Cardiac septum (tissue), 1 donor: Measurements from ENCODE around the genes PPP1CB and EHD3.

DNA sequence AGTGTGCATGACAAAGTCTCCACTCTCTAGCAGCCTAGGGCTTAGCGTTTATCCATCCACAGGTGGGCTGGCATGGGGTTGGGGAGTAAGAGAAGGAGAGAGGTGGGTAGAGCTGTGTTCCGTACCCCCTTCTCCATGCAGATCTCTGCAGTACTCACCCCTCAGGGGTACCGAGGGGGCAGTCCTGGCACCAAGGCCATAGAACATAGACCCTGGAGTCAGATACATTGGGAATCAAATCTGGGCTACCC is 18.5 kb downstream of the FOSL2 start:
- PRO-cap = no peak

DNA sequence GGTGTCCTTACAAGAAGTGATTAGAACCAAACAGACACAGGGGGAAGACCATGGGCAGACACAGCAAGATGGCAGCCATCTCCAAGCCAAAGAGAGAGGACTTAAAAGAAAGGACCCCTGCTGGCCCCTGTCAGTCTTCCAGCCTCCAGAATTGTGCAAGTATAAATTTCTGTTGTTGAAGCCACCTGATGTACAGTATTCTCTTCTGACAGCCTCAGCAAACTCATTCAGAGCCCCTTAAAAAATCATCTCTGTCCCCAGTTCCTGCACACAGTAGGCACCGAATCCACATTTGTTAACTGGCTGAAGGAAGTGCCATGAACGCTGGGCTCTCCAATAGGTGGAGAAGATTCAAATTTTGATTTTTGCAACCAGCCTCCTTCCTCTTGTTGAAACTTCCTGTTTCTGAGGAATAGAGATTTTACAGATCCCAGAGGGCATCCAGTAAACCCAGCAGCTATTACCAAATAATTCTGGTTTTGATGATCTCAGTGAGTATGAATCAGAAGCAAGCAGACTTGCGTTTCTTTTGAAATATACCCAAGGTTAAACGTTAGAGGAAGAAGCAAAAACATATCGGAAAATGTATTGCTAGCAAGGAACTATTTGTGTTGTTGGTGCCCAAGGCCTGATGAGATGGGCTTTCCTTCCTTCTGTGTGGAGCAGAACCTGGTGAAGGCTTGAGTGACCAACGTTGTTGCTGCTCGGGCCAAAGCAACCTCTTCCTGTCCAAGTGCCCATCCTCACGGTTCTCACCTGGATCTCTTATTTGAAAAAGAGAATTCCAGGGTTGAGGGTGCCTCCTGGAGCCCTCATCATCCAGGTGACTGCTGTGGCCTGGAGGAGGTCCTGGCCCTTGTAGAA is 47.7 kb upstream of the PLB1 start:
- PRO-cap = no peak

DNA sequence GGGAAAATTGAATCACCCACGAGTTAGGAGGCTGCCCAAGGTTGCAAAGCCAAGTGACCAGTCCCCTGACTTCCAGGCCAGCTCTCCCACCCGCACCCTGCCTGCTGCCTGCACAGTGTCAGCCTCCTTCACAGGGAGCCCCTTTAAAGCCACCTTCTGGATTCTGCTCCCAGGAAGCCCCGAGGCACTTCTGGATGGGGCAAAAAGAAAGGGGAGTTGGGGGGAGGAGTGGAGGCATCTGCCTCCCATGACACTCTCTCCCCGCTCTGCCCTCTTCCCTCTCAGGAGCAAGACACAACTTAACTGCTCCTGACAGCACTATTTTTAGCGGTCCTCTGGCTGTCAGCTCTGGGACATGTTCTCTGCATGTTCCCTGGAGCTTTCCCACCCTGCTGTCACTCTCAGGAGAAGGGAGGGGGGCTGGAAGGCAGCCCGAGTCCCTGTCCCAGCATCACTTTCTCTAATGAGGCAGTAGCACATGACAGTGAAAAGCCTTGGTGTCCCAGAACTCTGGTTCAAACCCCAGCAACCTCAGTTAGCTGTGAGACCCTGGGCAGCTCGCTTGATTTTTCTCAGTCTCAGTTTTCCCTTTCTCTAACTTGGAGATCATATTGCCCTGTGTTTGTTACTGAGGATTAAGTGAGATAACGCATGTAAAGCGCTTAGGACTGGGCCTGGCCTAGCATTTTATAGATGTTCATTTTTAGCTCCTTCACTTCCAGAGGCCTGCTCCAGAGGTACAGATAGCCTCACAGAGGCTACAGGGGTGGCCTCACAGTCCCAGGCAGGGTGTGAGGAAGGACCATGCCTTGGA is 32.4 kb downstream of the PLB1 start:
- PRO-cap = unidirectional peak, minus-strand start at position 268 of the sequence

DNA sequence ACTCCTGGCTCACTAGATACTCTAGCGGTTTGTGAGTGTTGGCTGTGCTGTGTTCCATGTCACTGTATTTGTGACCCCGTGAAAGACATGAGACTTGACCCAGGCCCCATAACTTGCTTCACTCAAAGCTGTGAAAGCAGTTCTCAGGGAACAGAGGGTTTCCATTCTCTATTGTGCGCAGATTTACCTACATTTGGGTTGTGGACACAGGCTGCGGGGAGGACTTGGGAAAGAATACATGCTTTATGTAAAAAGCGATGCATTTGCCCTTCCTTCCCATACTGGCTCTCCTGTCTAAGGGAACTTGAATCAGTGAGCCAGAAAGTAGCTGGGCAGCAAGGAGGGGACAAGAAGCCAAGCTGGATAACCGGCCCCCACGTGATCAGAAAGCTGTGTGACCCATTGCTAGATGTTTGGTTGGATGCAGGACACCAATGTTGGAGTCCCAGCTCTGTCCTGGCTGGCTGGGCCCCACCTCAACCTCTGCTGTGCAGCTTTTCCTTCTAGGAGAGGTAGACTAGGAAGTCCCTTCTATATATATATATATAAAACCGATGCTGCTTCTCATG is 52.3 kb downstream of the PLB1 start:
- PRO-cap = no peak

GRCh38 chr2:28600218-28600812 is 104.5 kb downstream of the PLB1 start:
- PRO-cap = no peak

- PRO-cap = no peak
Measured at GRCh38 chr2:28606881-28607445, 111.1 kb downstream of the PLB1 start.

DNA sequence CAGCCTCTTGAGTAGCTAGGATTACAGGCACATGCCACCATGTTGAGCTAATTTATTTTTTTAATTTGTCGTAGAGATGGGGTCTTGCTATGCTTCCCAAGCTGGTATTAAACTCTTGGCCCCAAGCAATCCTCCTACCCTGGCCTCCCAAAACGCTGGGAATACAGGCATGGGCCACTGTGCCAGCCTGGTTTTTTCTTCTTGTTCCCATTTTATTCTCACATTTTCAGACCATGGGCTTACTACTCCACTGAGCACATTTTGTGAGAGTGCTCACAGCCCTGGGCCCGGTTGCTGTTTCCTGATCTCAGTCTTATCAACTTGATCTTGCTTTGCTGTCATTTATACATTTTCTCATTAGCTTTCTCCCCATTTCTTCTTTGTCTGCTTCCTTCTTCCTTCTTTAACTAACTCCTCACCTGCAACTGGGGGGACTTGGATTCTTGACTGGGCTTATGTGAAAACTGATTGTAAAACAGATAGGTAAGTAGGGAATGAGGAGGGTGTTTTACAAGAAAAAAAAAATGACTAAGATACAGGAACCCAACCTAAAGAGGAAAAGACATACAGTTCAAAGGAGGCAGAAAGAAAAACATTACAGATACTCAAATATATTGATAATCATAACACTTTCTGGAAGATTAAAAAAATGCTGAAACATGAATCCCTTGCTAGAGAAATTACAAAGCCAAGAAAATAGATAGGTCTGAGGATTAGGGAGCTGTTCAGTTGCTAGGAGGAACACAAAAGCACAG is 117.4 kb downstream of the PLB1 start:
- PRO-cap = no peak

DNA sequence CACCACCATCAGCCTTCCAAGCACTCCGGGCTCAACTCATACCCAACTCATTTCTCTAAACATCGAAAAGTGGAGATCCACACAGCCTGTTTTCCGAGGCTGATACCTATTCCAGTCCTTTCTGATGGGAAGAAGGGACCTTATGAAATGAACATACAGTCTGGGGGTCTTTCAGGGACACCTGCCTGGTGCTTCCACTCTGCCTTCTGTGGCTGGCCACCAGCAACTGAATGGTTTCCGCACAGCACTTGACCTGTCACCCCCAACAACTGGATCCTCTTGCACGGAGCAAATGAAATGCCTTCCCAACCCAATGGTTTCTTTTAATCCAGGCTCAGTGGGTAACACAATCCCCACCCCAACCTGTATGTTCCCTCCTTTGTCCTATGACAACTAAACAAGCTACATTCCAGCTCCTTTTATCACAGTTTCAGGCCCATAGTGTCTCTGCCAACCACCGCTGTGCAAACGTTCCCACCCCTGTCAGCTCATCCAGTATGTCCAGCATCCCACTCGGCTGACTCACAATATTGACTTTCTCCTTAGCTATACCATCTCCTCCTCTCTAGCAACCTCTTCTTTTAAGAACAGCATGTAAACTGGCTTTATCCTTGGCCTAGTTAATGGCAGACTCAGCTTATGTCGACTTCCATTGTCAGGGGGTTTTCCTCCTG is 118.0 kb upstream of the PPP1CB start:
- PRO-cap = no peak

DNA sequence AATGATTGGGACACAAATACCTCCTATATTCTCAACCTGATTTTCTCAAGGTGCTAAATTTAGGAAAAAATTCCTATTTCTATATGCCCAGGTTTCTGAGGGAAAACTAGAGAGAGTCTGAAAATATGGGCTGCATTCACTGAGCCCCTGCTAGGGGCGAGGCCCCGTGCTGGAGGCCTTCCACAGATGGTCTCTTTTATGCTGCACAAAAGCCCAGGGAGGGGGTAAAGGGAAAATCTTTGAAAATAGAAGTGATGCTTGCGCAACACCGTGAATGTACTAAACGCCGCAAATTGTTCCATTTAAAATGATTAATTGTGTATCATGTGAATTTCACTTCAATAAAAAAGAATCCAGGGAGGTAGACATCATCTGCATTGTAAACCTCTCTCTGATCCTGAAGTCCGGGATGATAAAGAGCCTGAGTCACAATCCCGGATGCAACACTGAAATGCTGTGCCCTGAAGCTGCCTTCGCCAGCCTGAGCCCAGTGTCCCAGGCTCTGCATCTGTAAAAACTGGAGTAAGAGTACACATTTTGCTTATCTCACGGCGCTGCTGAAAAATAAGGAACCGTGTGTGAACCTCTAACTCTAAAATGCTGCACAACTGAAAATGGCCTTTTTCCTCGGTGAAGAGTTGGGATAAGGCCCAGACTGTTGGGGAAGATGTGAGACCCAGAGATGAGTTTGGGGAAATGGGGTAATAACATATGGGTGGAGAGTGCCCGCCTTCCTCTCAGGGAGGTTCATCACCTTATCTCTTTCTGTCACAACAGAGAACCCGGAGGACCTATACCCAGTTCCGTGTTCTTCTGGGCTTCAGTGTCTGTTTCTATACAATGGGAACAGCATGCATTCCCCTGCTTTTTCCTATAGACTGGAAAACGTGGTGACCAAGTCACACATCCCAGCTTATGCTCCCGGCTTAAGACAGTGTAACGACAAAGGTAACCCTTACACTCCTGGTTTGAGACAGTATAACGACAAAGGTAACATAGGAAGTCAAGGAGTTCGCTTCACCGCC is 107.5 kb upstream of the PPP1CB start:
- PRO-cap = no peak

GRCh38 chr2:28663541-28663753 is 88.2 kb upstream of the PPP1CB start:
- PRO-cap = no peak

- PRO-cap = bidirectional peak, plus-strand start at chr2:28751918, minus-strand start at chr2:28751537
Measured at GRCh38 chr2:28751373-28752198, at the start of gene PPP1CB. Gene PPP1CB, plus strand, starts transcription at chr2:28751830.

DNA sequence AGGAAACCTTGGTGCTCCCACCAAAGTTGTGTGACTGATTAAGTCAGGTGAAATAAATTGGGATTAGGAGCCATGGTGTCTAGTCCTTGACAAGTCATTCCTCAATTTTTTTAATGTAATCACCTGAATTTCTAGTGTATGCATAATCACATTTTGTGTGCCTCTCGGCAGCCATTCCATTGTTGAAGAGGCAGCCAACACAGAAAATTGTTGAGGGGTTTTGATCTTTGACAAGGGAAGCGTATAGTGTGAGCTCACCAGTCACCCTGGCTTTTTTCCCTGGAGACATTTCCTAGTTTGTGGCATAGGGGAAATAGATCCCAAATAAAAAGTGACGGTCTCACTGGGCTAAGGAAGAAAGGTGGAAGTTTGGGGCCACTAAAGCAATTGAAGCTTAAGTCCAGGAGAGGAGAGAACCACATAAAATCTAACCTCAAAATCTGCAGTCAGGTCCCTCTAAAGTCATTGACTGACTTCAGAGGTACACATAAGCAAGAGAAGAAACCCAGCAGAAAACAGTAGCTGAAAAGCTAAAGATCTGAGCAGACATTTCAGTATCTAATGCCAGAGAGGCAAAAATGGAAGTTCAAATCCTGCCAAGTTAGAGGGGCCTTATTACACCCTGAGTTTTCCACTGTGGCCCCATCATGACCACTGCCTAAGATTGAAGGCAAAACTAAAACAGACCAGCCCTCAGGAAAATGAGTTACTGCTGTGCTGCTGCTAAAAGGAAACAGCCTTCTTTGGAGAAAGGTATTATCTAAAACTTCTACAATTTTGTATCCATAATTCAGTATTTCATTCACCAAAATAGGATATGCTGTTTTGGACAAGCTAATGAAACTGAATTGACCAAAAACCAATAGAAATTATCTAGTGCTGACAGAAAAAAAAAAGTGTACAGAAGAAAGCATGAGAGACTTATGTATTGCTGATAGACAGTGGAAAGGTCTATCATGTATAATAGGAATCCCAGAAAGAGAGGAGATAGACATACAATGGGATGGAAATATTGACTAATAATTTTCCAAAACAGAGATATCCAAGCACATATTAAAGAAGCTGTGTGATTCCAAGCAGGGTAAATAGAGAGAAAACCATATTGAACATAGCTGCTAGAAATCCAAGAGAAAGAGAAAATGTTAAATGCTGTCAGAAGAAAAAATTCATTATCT is 16.7 kb downstream of the PPP1CB start:
- PRO-cap = no peak

DNA sequence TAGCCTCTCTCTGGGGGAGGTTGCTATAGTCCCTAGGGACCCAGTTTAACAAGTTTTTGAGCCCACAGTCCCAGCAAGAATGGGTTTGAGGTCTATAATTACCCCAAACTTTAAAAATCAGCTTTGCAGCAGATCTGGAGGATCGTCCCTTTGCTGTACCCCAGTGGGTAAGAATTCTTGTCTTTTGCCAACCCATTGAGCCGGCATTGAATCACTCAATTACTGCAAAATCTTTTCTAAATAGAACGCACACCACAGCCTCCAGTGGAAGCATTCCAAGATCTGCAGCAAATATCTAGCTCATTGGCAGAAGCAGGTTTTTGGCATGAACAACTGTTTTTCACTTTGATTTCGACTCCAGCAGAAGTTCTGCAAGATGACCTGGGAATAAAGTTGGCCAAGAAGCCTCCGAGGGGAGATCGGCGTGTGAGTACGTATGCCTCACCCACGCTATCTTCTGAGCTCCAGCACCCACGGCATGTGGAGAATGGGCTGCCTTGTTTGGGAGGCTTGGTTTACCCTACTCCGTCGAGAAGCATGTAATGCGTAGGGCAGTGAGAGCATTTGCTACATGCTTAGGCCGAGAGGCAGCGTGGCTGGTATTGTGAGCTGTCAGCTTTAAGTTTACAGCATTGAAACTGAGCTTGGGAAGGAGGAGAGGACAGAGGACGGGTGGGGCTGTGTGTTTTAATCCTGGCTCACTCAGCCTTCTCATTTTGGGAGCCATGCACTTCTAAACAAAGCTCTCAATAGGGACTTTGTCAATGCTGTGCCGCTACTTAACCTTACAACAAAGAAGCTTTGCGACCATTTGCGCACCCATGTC is 10.6 kb downstream of the PCARE start:
- PRO-cap = no peak

- PRO-cap = no peak
Measured at GRCh38 chr2:29064745-29065474, 9.4 kb downstream of the PCARE start.

GRCh38 chr2:29076037-29076886 is 1.9 kb upstream of the PCARE start:
- PRO-cap = no peak

- PRO-cap = no peak
Measured at GRCh38 chr2:29315137-29315321, 199.8 kb downstream of the CLIP4 start.

- PRO-cap = no peak
Measured at GRCh38 chr2:30252940-30253449, 21.7 kb downstream of the LBH start.

DNA sequence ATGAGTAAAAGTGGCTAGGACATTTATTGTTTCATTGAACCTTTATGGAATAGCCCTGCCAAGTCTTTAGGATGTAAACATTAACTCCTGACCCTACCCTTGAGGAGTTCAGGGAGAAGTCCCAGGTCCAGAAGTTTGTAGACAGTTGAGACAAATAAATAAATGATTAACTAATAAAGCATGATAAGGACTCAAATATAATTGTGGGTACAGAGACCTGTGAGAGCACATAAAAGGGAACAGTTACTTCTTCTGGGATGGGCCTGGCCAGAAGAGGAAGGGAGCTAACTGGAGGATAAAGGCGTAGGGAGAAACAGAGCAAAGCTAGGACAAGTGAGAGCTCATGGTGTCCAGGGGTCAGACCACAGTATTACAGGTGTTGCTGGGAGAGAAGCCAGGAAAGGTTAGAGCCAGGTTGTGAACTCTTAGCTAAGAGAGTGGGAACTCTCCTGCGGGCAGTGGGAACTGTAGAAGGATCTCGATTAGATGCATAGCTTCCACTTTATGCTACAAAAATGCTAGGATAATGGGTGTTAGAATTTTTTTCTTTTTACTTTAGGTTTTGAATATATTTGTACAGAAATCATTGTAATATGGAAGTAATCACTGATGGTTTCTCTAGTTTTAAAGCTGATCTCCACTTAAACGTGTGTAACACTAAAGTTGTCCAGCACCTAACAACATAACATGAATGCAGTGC is 3.1 kb downstream of the LCLAT1 start:
- PRO-cap = no peak

- PRO-cap = no peak
Measured at GRCh38 chr2:30904125-30904876, 97.1 kb upstream of the CAPN13 start.

DNA sequence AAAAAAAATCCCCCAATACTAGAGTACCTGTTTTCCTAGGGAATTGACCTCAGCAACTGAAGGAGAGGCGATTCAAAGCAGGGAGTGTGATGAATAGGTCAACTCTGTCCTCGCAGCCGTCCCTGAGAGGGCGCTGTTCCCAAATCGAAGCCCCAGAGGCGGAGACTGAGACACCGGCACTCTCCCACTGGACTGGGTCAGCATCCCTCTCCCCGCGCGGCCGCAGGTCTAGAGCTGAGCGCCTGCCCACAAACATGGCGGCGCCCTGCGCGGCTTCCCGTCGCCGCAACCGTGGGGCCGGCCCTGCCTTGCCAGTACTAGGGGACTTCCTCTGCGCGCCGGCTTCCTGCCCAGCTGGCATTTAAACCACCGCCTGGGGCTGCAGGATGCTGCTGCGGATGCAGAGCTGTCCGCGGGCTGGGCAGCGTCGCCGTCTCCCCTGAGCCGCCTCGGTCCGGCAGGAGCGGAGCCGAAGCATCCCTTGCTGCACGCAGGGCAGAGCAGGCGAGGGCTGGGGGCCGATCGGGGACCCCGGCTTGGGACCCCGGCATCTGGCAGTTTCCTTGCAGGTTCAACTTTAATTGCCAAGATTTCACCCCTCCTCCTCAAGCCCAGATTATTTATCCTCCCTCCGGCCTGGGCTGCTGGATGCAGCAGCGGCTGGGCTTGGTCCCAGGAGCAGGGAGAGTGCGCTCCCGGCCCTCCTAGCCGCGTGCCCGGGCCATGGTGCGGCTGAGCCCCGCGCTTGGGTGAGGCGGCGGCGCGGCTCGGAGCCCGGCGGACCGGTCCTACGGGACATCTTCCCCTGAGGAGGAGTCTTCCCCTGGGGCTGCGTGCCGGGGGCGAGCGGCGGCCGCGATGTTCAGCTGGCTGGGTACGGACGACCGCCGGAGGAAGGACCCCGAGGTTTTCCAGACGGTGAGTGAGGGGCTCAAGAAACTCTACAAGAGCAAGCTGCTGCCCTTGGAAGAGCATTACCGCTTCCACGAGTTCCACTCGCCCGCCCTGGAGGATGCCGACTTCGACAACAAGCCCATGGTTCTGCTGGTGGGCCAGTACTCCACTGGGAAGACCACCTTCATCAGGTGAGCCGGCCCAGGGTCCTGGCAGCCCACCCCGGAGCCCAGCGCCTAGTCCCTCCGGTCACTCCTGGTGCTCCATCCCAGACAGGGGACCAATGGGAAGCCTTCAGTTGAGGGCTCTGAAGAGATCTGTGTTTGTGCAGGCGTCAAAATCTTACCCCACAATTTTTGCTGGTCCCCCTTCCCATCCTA is at the start of gene EHD3:
Gene EHD3 (plus strand): TSS at position 389 of the 1,274 bp plus-strand sequence.
- PRO-cap = no peak